IMR-90 (cell line): ENCODE measurements around the genes ITSN1 and SMIM34.

DNA sequence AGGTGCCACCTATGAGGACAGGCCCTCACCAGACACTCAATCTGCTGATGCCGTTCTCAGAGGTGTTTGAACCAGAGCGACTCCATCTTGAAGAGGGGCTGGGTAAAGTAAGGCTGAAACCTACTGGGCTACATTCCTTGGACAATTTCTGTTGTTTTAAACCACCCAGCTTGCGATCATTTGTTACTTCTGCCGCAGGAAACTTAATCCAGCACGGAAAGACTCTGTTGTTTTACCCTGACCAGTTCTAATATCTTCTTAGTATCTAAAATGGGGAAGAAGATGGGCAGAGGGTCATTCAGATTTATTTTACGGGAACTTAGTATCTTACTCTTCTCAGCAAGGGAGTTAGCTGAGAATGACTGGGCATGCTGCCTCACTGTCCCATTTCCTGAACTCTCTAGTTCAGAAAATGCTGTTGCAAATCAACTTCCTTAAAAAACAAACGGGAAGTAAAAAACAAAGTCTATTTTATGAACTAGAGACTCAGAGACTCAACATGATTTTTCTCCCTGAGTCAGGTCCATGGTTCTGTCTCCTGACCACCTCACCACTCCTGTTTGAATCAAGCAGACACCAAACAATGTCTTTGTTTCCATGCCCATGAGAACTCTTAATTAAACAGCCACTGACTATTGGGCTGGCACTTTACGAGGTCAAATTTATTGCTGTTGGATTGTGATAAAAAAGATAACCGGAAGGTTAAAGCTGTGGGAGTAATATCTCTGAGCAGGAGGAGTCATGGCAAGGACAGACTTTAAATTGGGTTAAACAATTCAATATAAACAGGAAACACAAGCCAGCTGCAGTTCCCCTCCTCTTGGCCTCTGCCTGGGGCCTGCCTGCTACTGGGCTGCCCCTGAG lies 23.8 kb upstream of the IFNAR1 start:
- RRBS: no CpG with 5 or more reads among the region's 9 CpGs
CAGE:
- cytosol, long polyA plus RNA: no peak
- long polyA plus RNA: no peak
- nucleus, long polyA plus RNA: no peak

DNA sequence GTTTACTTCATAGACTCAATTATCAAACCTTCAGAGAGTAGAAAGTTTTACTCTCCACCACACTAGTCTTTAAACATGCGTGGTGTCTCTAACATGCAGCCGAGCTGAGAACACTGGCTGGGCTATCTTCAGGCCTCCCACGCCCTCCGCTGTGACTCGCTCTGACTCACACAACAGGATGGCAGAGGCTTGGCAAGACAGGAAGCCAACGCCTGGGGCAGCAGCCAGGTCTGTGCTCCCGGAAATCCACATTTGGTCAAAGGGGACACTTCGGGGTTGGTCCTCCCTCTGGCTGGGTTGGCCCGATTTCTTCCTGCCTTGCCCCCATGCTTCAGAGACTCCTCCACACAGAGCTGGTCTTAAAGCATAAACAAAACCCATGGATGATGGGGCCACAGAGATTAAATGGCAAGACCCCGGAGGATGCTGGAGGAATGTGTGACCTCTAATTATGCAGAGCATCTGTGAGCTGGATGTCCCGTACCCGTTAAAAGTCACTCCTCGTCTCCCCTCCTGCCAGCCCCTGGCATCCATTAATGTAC lies 22.6 kb upstream of the IFNGR2 start:
- RRBS: no CpG with 5 or more reads among the region's 13 CpGs
CAGE:
- cytosol, long polyA plus RNA: no peak
- long polyA plus RNA: no peak
- nucleus, long polyA plus RNA: no peak

DNA sequence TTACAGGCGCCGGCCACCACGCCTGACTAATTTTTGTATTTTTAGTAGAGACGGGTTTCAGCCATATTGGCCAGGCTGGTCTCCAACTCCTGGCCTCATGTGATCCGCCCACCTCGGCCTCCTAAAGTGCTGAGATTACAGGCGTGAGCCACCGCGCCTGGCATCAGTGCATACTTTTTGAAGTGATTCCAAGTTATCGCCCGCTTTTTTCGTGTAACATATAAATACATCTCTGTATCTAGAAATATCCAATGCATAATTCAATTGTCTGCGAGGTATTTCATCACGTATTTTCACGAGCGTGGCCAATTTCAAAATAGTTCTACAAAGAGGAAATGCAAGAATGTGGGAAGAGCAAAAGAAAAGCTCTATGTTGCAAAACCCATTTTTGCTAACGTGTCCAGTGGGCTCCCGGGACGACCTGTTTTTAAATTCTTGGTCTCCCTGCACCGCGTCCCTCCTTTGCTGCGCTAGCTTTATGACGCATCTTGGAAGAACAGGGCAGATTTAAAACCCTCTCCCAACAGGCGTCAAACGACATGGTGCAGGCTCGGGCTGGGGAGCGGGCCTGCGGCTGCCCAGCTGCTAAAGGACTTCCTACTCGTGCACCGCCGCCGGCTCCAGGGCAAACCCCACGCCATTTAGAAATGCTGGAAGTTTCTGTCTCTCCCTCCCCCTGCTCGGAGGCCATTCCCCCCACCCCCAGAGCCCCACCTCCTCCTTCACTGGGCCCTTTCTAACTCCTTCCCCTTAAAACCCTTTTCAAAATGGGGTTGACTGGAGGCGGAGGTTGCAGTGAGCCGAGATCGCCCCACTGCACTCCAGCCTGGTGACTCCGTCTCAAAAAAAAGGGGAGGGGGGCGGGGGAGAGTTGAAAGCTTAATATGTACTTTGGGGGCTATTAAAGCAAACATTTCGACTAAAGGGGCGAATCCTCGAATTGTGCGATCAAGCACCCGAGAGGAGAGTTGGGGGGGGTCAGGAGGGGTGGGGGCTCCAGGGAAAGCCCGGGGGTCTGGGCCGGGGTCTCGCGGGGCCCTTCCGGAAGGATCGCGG lies 761 bp upstream of the IFNGR2 start:
- RRBS: 1% methylated on average over 3 of the region's 51 CpGs
CAGE:
- cytosol, long polyA plus RNA: start-site peak on the plus strand centred at position 794 of the sequence, 140 bp wide, 9 and 7 reads in 2 replicates
- long polyA plus RNA: no peak
- nucleus, long polyA plus RNA: no peak

DNA sequence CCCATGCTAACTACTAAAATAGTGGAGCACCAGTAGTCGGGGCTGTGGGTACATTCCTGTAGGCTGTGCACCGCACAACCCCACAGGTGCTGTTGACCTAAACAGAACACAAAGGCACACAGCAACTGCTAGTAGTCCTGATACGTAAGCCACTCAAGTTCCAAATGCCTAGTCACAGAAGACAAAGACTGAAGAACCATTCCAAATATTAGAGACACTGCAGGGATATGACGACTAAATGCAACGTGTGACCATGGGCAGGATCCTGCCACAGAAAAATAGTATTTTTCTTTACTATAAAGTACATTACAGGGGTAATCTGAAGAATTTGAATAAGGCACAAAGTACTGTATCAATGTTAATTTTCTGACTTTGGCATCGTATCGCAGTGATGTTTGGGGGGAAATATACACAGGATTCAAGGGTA lies 36.4 kb downstream of the TMEM50B start:
- RRBS: no CpG with 5 or more reads among the region's 7 CpGs
CAGE:
- cytosol, long polyA plus RNA: no peak
- long polyA plus RNA: no peak
- nucleus, long polyA plus RNA: no peak

DNA sequence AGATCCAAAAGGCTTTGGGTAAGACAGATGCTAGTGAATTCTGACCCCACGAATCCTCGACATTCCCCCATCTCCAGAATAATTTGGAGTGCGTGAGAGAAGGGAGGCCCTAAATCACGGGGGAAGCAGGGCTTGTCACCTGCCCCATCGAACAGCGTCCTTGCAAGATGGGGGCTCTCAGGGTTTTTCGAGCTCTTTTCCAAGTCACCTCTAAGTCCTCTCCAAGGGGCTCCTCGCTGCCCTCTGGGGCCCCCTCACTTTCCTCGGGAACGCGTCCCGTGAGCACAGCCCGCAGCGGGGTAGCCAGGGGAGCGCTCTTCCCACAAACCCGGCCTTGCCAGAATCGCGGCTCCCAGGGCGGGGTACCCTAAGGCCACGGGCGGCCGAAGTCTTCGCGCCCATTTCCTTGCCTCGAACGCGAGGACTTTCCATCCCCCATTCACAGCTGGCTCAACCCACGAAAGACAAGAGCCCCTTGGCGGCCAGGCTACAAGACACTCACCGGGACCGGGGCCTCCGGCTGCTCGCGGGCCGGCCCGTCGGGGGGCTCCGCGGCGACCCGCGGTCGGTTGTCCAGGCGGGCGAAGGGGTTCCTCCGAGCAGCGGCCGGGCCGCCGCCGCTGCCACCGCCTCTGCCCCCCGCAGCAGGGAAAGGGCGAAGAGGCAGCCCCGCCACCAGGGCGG lies 523 bp downstream of the DONSON start:
- RRBS: 1% methylated on average over 16 of the region's 56 CpGs
CAGE:
- cytosol, long polyA plus RNA: no peak
- long polyA plus RNA: no peak
- nucleus, long polyA plus RNA: no peak

DNA sequence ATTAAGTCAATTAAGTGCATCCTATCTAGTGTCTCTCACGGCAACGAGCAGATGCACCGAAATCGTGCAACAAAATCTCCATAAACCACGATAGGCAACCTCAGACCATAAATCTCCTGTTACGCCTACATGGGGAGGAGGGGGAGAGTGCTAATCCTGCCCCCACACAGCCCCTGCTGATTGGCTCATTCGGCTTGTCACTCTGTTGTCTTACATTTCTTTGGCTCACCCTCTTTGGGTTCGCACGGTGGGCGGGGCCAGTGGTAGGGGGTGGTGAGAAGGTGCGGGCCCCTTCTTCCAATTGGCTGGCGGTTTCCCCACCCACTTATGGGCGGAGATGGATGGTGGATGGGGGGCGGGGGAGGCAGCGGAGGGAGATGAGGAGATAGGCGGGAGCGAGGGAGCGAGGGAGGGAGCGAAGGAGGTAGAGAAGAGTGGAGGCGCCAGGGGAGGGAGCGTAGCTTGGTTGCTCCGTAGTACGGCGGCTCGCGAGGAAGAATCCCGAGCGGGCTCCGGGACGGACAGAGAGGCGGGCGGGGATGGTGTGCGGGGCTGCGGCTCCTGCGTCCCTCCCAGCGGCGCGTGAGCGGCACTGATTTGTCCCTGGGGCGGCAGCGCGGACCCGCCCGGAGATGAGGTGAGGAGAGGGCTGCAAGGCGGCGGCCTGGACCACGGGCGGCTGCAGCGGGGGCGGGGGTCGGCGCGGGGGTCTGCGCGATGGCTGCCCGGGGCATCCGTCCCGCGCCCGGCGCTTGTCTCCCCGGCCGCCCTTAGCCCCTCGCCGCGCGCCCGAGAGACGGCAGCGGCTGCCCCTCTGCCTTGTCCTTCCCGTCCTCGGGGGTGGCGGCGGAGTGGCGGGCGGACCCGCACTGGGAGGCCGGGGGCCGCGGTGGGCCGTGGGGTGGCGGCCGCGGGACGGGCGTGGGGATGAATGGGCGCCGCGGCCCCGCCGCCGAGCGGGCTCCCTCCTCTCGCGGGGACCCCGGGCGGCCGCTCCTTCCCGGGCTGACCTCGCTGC lies at the start of gene ITSN1:
Gene ITSN1, plus strand, starts transcription at position 425 of the 1,018 bp plus-strand sequence.
- RRBS: 2% methylated on average over 22 of the region's 100 CpGs
CAGE:
- cytosol, long polyA plus RNA: no peak
- long polyA plus RNA: no peak
- nucleus, long polyA plus RNA: start-site peak on the plus strand centred at position 518 of the sequence, 230 bp wide, 396 and 470 reads in 2 replicates

DNA sequence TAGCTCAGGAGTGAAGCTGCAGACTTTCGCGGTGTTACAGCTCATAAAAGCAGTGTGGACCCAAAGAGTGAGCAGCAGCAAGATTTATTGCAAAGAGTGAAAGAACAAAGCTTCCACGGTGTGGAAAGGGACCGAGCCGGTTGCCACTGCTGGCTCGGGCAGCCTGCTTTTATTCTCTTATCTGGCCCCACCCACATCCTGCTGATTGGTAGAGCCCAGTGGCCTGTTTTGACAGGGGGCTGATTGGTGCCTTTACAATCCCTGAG lies 47.7 kb downstream of the ATP5PO start:
- RRBS: no CpG with 5 or more reads among the region's 6 CpGs
CAGE:
- cytosol, long polyA plus RNA: no peak
- long polyA plus RNA: no peak
- nucleus, long polyA plus RNA: no peak

GRCh38 chr21:33902334-33903522 lies 12.9 kb downstream of the ATP5PO start:
- RRBS: no CpG with 5 or more reads among the region's 14 CpGs
CAGE:
- cytosol, long polyA plus RNA: no peak
- long polyA plus RNA: no peak
- nucleus, long polyA plus RNA: no peak

DNA sequence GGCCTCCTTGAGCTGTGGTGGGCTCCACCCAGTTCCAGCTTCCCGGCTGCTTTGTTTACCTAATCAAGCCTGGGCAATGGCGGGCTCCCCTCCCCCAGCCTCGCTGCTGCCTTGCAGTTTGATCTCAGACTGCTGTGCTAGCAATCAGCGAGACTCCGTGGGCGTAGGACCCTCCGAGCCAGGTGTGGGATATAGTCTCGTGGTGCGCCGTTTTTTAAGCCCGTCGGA lies 15.4 kb upstream of the ATP5PO start:
- RRBS: no CpG with 5 or more reads among the region's 12 CpGs
CAGE:
- cytosol, long polyA plus RNA: no peak
- long polyA plus RNA: no peak
- nucleus, long polyA plus RNA: no peak

GRCh38 chr21:33969500-33970125 lies 54.0 kb upstream of the ATP5PO start:
- RRBS: no CpG with 5 or more reads among the region's 4 CpGs
CAGE:
- cytosol, long polyA plus RNA: no peak
- long polyA plus RNA: no peak
- nucleus, long polyA plus RNA: no peak

DNA sequence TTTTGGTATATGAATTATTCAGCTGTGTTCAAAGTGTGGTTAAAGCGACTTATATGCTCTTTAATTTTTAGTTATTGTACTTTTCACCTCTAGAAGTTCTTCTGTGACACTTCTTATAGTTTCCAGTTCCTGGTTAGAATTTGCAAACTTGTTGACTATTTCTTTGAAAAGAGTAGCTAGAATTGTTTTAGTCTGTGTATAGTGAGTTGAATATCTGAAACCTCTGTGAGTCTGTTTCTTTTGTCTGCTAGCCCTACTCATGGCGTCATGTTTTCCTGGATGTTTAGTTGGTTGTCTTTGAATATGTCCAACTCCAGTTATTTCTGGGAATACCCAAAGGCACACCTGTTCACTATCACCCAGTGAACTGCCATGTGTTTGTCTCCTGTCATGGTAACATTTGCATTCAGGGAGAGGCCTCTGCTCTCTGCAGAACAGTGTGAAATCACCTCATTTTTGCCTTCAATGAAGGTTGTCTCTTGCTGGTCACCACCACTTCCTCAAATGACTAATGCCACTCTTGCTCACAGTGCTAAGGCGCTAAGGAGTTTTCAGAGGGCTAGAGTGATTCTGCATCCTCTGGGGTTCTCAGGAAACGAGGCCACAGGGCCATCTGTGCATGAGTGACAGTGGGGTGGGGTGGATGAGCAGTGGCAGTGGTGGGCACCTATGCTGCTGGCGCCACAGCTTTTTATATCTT lies 59.8 kb upstream of the ATP5PO start:
- RRBS: no CpG with 5 or more reads among the region's 5 CpGs
CAGE:
- cytosol, long polyA plus RNA: no peak
- long polyA plus RNA: no peak
- nucleus, long polyA plus RNA: no peak

GRCh38 chr21:34074305-34074872 lies 1.0 kb downstream of the MRPS6 start:
- RRBS: no CpG with 5 or more reads among the region's 29 CpGs
CAGE:
- cytosol, long polyA plus RNA: no peak
- long polyA plus RNA: no peak
- nucleus, long polyA plus RNA: no peak

DNA sequence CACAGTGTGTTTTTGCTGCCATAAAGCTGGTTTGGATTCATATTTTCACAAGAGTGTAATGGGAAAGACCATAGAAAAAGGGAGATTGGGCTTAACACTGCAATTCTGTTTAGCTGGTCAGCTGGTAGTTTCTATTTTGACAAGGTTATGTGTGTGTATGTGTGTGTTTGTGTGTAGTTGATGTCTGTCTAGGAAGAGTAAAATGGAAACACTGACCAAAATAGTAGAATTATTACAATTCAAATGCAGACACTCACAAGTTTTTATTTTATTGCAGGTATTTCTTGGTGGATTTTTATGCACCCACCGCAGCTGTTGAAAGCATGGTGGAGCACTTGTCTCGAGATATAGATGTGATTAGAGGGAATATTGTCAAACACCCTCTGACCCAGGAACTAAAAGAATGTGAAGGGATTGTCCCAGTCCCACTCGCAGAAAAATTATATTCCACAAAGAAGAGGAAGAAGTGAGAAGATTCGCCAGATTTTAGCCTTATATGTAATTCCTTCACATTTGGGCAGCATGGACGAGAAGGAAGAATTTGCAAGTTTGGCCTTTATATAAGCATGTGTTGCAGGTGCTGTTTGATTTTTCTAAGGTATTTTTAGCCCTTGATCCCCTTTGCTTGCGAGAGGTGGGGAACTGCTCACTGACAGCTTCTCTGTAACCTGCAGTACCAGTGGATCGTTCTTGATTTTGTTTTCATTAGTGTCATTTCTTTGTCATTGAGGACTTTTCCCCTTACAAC lies 68.9 kb downstream of the MRPS6 start:
- RRBS: no CpG with 5 or more reads among the region's 7 CpGs
CAGE:
- cytosol, long polyA plus RNA: no peak
- long polyA plus RNA: no peak
- nucleus, long polyA plus RNA: no peak

DNA sequence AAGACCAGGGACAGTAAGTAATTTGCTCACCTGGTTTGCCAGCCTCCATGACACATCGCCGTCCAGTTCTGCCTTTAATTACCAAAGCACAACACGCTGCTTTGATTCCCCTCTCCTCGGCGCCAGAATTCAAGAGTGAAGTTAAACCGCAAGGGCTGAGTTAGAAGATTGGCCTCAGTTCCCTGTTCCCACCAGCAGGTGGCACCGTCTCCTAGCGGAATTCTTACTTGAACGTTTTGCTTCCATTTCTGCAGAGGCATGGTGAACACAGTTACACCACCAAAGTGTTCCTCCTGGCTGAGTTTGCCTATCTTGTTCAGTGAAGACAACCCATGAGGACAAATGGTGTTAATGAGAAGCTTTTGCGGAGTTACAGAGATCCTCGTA lies 2.0 kb upstream of the KCNE2 start:
- RRBS: no CpG with 5 or more reads among the region's 11 CpGs
CAGE:
- cytosol, long polyA plus RNA: no peak
- long polyA plus RNA: no peak
- nucleus, long polyA plus RNA: no peak

DNA sequence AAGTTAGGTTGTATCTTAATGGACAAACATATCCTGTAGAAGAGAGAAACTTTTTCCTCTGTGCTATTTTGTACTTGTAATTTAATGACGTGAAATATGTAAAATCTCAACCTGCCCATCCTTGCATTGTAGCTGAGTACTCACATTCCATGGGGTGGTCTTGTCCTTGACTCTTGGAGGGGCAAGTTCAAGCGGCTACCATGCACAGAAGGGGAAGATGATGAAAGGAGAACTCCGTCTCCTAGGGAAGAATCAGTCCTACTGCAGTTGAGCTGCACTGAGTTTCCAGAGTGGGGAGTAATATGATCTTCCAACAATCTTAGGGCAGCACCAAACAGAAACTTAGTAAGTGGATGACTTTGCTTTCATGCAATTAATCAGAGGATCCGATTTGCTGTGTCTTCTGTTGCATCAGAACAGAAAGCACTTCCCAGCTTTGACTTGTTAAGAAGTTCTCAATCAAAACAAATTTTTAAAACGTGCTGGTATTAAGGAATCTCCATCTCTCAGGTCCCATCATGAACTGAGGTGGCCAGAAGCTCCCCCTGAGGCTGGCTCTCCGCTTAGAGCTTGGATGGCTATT lies at the start of gene SMIM34:
Gene SMIM34, minus strand, starts transcription at position 263 of the 583 bp plus-strand sequence.
- RRBS: no CpG with 5 or more reads among the region's 6 CpGs
CAGE:
- cytosol, long polyA plus RNA: no peak
- long polyA plus RNA: no peak
- nucleus, long polyA plus RNA: no peak

GRCh38 chr21:34526260-34527411 lies 14.6 kb upstream of the KCNE1 start:
- RRBS: no CpG with 5 or more reads among the region's 15 CpGs
CAGE:
- cytosol, long polyA plus RNA: start-site peak on the minus strand at chr21:34526798-34526858, 786 and 1,037 reads in 2 replicates
- long polyA plus RNA: no peak
- nucleus, long polyA plus RNA: start-site peak on the minus strand at chr21:34526794-34526824, 80 and 1,993 reads in 2 replicates

DNA sequence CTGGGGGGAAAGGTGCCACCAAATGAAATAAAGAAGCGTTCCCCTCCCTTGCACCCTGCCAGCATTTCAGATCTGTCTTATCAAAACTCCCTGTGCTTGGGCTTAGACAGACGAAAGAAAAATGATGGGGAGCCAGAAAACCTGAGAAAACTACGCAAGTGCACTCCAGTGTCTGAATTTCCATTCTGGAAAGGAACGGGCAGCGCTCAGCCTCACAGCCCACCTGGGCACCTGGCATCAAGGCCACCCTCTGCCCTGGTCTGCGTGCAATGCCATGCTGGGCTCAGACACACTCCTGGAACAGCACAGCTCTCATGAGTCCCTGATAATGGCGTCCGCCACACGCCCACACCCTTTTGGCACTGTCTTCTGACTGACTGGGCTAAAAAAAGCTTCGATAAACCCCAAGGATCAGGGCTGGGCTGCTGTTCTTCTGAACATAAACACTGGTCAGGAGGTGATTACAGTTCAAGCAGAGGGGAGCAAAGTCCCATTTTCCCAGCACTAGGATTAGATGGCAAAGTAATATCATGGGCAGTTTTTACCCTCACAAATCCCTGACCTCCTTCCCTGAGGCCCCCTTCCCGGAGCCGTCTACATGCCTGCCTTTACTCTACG lies 22.8 kb downstream of the RCAN1 start:
- RRBS: no CpG with 5 or more reads among the region's 13 CpGs
CAGE:
- cytosol, long polyA plus RNA: no peak
- long polyA plus RNA: no peak
- nucleus, long polyA plus RNA: no peak

DNA sequence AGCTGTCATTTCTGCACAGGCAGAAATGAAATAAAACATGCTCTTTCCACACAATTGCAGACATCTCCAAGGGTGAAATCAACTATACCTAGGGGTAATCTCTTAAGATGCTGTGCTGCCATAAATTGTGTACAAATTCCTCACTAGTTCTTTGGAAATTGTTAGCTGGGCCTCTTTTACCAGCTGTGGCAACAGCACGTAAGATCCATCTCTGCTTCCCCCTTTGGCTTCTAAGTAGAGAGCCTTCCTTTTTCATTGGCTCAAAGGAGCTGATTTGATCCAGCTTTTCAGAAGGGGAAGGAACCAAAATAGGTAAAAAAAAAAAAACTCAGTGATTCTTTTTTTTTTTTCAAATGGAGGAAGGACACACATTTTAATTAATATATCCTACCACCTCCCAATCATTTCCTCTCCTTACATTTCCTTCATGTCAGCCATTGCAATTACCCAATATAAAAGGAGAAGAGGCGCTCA lies 4.0 kb upstream of the RCAN1 start:
- RRBS: no CpG with 5 or more reads among the region's 2 CpGs
CAGE:
- cytosol, long polyA plus RNA: no peak
- long polyA plus RNA: no peak
- nucleus, long polyA plus RNA: no peak

- RRBS: no CpG with 5 or more reads among the region's 25 CpGs
CAGE:
- cytosol, long polyA plus RNA: no peak
- long polyA plus RNA: no peak
- nucleus, long polyA plus RNA: no peak
Measured at GRCh38 chr21:34670737-34671531, 2.1 kb downstream of the CLIC6 start.

GRCh38 chr21:34690345-34690911 lies 21.6 kb downstream of the CLIC6 start:
- RRBS: no CpG with 5 or more reads among the region's 5 CpGs
CAGE:
- cytosol, long polyA plus RNA: no peak
- long polyA plus RNA: no peak
- nucleus, long polyA plus RNA: no peak